SK-MEL-5 (cell line): ENCODE data around the gene KAT14.

DNA sequence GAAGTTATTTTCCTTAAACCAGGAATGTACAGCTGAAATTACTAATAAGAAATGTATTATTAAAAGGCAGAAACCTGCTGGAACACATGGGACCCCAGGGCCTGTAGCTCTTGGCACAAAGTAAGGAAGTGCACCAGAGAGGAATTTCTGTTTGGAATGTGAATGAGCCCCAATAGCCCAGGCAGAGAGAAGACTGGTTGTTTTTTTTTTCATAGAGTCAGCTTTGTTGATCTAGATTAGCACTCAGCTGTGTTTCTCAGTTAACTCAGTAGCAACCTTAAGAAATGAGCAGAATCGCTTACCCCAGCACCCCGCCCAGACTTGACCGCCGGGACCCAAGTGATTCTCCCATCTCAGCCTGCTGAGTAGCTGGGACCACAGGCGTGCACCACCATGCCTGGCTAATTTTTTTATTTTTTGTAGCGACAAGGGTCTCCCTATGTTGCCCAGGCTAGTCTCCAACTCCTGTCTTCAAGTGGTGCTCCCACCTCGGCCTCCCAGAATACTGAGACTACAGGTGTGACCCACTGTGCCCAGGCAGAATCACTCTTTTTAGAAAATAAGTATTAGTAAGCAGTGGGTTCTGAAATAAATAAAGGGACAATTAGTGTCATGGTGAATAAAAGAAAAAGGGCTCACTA is 2.8 kb downstream of the MGME1 start:
RAMPAGE:
- cytosol, long total RNA, result no peak
- long total RNA, result no peak
- nucleus, long total RNA, result no peak

DNA sequence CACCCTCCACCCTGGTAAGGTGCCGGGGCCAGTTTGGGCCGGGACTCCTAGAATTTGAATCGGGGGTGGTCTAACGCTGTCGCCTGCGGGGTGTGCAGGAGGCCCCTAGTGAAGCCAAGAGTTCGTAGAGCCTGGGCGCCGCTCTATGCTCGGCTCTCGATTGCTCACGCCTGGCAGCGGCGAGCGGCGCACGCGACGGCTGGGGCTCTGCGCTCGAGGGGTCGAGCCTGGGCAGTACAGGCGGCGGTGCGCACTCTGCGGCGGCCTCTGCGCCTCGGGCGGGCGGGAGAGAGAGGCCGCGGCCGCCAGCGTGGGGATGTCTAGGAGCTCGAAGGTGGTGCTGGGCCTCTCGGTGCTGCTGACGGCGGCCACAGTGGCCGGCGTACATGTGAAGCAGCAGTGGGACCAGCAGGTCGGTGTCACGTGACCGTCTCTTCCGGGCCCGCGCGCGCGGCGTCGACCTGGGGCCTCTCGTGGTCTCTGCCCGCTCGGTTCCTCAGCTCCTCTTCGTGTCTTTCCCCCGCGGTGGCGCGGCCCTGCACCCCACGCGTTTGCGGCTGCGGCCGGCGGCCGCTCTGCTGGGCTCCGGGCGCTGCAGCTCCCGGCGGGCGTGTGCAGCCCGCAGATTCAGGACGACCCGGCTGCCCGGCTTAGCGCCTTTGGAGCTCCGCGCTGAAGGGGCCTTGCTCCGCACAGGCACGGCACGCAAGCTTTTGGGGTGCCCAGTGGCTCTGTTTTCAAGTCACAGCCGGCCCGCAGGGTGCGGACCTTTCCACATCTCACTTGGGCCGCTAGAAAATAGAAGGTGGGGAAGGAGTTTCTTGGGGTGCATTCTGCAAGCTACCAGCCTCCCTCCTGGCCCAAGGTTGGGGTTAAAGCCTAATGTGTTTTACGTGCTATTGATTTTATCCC is at the start of gene KAT14:
Gene KAT14 (plus strand): TSS at position 224 of the 912 bp plus-strand sequence.
RAMPAGE:
- cytosol, long total RNA, result start-site peak on the plus strand centred at position 251 of the sequence, 85 bp wide, 1,547 and 1,471 reads in 2 replicates
- long total RNA, result start-site peak on the plus strand centred at position 250 of the sequence, 57 bp wide, 906 and 695 reads in 2 replicates
- nucleus, long total RNA, result start-site peak on the plus strand centred at position 255 of the sequence, 62 bp wide, 217 and 151 reads in 2 replicates

DNA sequence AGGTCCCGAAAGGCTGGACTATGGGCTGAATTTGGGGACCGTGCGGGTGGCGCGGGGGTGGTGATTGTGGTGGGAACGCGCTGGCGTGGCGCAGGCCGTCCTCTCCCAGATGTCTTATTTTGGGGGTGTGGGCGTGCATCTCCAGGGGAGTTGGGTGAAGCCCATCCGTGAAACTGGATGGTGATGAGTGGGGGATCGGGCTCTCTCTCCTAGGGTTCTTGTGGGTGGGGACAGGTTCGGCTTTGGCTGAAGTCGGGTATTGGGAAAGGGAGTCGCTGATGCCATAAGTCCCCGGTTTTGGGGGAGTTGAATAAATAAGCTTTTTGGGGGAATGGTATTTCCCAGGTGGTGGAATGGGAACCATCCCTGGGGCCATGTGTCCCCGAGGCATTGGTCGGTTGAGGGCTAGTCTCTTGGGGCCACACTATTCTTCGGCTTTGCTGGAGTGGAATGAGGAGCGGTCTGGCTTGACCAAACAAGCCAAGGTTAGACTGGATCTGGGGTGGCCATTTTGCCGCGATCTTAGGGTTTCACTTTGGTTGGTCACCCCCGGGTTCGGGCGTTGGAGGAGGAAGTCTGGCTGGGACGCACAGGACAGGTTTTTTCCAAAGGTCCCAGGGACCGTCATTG is 452 bp downstream of the ZNF133 start:
RAMPAGE:
- cytosol, long total RNA, result no peak
- long total RNA, result no peak
- nucleus, long total RNA, result no peak

DNA sequence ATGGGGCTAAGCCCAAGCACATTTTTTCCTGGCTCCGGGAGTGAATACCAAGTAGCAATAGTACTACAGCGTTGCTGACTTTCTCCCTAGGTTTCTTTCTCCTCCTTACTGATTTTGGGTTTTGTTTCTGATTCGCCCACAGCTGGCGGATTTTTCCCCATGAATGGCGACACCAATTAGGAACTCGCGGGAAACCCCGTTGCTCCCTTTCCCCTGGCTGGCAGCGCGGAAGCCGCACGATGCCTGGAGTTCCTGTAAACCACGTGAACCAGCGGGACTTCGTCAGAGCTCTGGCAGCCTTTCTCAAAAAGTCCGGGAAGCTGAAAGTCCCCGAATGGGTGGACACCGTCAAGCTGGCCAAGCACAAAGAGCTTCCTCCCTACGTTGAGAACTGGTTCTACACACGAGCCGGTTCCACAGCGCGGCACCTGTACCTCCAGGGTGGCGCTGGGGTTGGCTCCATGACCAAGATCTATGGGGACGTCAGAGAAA is 3.3 kb upstream of the SEC23B start:
RAMPAGE:
- cytosol, long total RNA, result no peak
- long total RNA, result no peak
- nucleus, long total RNA, result no peak

GRCh38 chr20:18739530-18739792 is 74.1 kb upstream of the SCP2D1 start:
RAMPAGE:
- cytosol, long total RNA, result no peak
- long total RNA, result no peak
- nucleus, long total RNA, result no peak

DNA sequence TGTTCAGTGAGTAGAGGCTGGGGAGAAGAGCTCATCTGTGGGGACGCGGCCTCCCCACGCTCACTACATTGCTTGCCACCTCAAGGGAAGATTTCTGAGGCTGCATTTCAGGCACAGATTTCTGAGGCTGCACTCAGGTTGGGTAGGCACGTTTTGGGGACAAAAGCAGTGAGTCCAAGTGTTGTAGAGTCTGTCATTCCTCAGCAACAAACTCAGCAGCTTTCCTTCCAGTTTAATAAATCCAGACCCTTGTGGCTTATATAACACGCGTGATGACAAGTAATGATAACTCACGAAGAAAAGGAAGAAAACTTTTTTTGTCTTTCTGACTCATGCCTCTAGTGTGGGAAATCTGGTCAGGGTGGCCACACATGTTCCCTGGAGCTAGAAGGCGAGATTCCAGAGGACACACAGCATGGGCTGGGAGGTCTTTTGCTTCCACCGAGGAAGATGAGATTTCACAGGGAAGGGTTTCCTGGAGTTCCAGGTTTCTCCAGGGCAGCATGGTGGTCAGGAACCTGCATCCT is 41.9 kb downstream of the SLC24A3 start:
RAMPAGE:
- cytosol, long total RNA, result no peak
- long total RNA, result no peak
- nucleus, long total RNA, result no peak

GRCh38 chr20:19785885-19786204 is 27.8 kb downstream of the RIN2 start:
RAMPAGE:
- cytosol, long total RNA, result no peak
- long total RNA, result no peak
- nucleus, long total RNA, result no peak

GRCh38 chr20:19886948-19887193 is 128.8 kb downstream of the RIN2 start:
RAMPAGE:
- cytosol, long total RNA, result no peak
- long total RNA, result no peak
- nucleus, long total RNA, result no peak

RAMPAGE:
- cytosol, long total RNA, result no peak
- long total RNA, result no peak
- nucleus, long total RNA, result no peak
Measured at GRCh38 chr20:19980914-19981458, 36.2 kb upstream of the NAA20 start.

RAMPAGE:
- cytosol, long total RNA, result no peak
- long total RNA, result no peak
- nucleus, long total RNA, result no peak
Measured at GRCh38 chr20:20010760-20011333, 6.3 kb upstream of the NAA20 start.

DNA sequence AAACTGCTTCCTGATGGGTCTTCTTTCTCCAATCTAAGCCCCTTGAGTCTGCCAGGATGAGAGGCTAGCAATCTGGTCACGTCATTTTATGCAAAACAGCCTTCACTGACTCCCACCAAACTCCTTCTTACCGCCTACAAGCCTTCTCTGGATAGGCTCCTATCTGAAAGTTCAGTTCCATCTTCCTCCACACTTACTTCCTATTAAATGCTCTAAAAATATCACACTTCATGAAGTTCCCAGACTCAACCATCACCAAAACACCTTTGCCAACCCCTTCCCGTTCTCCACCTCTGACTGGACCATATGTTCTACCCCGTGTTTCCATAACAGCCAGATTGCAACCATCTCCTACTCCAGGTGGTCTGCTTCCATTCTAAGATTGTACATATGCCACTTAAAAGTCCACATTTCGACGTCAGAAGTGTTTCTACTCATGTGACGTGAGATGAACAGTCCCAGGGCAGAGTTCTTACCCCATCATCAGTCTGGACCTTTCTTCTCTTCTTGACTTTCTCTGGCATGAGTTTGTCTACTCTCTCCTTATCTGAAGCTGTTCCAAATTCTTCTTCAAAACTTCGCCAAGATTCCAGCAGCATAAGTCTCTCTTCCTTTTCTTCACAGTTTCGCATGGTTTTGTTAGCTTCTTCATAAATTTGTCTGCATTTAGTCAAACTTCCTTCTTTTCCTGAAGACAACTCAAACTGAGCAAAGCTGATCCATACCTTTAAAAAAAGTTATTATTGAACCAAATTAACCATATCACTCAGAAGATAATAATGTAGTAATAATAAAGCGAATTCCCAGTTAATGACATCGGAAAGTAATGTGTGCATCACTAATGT is 15.2 kb downstream of the CRNKL1 start:
RAMPAGE:
- cytosol, long total RNA, result no peak
- long total RNA, result no peak
- nucleus, long total RNA, result no peak

DNA sequence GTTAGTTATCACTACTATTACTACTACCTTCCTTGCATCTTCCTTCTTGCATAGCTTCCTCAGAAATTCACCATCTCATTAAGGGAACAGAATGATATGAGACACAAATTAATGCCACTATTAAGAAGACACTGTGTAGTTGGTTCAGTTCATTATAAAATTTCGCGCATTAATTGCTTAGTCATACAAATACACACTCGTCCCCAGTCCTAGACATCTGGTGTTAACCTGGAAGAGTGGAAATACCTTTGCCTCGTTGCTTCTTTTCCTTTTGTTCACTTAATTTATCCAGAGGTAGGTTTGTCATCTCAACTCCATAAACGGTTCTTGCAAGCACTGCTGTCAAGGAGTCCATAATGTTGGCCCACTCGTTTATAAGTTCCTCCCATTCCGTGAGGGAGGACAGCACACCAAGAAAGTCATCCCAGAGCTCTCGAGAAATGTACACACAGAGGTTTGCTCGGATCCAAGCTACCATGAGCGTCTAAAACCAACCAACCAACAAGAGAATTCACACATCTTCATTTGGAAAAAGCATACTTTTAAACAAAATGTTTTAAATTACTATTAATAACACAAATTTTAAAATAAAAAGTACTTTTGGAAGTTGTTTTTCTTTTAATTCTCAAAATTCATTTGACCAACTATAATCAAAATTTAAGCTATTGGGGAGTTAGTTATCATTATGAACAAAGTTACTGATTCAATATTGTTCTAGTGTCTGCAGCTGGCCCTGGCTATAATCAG is 107.3 kb downstream of the RALGAPA2 start:
RAMPAGE:
- cytosol, long total RNA, result no peak
- long total RNA, result no peak
- nucleus, long total RNA, result no peak

GRCh38 chr20:20606540-20607053 is 105.8 kb downstream of the RALGAPA2 start:
RAMPAGE:
- cytosol, long total RNA, result no peak
- long total RNA, result no peak
- nucleus, long total RNA, result no peak

RAMPAGE:
- cytosol, long total RNA, result no peak
- long total RNA, result no peak
- nucleus, long total RNA, result no peak
Measured at GRCh38 chr20:20710590-20711379, 1.7 kb downstream of the RALGAPA2 start.

RAMPAGE:
- cytosol, long total RNA, result no peak
- long total RNA, result no peak
- nucleus, long total RNA, result no peak
Measured at GRCh38 chr20:21102725-21103229, 23.1 kb upstream of the KIZ start.

RAMPAGE:
- cytosol, long total RNA, result no peak
- long total RNA, result no peak
- nucleus, long total RNA, result no peak
Measured at GRCh38 chr20:21522238-21523080, 8.6 kb upstream of the NKX2-2 start.

DNA sequence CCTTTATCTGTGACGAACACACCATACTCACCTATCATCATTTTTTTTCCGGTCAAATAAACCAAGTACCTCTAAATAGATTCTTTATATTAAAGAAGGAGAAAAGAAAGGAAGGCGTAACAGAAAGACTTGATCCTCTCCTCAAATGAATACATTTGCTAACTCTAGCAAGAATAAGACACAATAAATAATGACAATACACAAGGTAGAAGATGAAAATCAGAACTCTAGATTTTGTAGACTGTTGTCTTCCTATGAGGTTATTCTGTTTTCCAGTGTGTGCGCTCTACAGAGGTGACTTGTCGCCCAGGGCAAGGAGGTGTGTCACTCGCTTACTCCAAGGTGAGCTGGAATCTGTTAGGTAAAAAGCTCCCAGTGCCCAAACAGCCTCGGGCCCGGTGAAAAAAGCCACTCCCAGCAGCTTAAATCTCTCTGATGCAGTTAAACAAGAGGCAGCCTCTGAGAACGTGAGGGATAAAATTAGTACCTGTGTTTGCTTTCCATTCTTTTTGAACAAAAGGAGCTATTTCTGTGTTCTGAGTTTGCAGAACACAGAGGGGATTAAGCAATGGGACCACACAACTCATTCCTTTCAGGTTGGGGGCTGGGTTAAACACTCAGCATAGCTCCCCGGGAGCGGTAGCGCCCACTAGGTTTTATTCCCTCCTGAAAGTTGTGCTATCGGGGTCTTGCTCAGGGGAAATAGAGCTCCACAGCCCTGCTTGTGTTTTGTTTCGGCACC is 181.4 kb downstream of the FOXA2 start:
RAMPAGE:
- cytosol, long total RNA, result no peak
- long total RNA, result no peak
- nucleus, long total RNA, result no peak

RAMPAGE:
- cytosol, long total RNA, result no peak
- long total RNA, result no peak
- nucleus, long total RNA, result no peak
Measured at GRCh38 chr20:22471264-22471939, 113.0 kb downstream of the FOXA2 start.

GRCh38 chr20:22490686-22491418 is 93.5 kb downstream of the FOXA2 start:
RAMPAGE:
- cytosol, long total RNA, result no peak
- long total RNA, result no peak
- nucleus, long total RNA, result no peak

RAMPAGE:
- cytosol, long total RNA, result no peak
- long total RNA, result no peak
- nucleus, long total RNA, result no peak
Measured at GRCh38 chr20:22499684-22500270, 84.6 kb downstream of the FOXA2 start.